Parotid gland (tissue), 1 donor: ENCODE measurements around a stretch of chr4.

DNA sequence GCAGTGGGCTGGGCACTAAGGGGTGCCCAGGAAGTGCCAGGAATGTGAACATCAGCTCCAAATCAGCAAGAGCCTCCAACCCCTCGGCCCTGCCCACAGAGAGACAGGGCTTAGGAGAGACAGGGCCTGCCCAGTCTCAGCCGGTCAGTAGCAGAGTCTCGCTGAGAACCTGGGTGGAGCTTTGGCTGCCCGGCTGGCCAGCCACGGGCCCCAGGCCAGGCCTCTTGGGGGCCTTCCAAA, 4.2 kb upstream of the MXD4 start:
- PRO-cap = no peak

- PRO-cap = no peak
Measured at GRCh38 chr4:2296431-2297338, 34.8 kb upstream of the MXD4 start.

DNA sequence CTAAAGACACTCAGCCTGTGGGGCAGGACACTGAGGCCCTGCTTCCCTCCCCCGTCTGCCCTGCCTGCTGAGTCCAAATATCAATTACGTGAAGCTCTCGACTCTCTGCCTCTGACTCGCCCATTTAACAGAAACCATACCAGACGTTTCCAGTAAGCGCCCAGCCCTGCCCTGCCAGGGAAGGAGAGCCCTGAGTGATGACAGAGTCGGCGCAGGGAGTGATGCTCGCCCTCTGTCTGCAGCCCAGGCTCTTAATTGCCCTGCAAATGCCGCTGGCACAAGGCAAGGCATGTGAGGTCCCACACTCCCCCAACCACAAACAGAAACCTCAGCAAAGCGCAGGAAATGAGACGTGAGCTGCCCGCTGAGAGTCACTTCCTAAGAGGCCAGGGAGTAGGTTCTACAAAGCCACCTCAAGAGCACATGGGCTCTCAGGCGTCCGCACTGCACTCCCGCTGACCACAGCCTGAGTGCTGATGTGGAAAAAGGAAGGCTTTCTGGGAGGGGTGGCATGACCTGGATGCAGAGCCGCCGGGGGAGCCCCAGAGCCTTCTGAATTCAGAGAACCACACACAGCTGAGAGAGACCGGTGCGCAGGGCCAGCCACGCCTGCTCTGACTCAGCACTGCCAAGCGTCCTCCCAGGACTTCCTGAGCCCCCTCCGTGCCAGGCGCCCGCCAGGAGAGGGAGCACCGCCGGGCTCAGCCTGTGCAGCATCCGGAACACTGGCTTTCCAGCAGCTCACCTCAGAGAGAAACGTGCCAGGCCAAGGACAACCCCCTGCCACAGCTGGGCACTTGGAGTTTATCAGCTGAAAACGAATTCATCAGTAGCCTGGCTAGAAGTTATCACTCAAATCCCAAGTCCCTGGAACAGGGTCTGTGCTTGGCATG, 5.3 kb downstream of the ZFYVE28 start:
- PRO-cap = bidirectional peak, plus-strand start at position 749 of the sequence, minus-strand start at position 468 of the sequence

GRCh38 chr4:2741922-2742702, 14.0 kb downstream of the TNIP2 start:
- PRO-cap = no peak

DNA sequence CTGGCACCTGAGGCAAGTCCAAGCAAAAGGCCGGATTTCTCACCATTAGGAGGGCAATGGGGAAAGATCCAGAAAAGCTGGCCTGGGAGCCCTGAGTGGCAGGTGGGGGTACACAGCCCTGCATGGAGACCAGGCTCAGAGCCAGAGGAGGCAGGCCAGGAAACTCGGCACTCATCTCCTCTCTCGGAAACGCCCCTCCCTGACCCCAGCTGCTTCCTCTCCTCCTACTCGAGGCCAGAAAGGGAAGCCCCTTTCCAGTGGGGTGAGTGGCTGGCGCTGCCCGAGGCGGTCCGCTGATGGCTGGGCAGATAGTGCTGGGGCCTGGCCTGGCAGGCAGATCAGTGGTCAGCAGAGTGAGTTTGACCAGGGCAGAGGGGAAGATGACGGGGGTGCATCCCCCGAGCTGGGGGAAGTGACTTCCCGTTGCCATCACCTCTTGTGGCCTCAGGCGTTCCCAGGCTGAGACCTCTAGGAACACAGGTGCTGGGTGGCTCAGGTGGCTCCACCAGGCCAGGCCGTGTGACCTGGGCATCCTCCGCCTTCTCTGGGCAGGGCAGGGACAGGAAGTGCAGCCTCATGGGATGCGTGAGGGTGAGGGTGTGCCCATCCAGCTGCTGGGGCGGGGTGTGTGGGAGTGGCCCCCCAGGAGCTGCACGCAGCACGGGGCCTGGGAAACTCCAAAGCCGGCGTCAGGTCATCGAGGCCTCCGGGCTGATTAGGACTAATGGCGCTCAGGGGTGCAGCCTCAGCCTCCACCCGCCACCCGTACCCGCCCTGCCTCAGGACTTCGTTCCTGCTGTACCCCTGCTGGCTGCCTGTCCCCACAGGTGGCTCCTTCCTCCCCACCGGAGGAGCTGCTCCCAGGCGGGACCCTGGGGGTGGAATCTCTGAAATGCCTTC, 5.7 kb downstream of the SH3BP2 start:
- PRO-cap = no peak

- PRO-cap = no peak
Measured at GRCh38 chr4:2809535-2809982, 16.7 kb downstream of the SH3BP2 start.

DNA sequence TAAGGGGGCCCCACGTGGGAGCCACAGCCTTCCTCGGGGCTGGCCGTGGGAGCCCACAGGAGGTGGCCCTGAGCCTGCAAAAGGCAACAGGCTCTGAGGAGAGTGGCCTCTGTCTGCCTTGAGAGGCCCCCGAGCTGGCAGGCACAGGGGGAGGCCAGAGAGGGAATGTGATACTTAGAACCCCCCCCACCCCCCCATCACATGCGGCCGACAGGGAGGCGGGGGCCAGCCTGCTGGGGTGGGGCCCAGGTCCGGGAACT, 19.6 kb downstream of the SH3BP2 start:
- PRO-cap = no peak

DNA sequence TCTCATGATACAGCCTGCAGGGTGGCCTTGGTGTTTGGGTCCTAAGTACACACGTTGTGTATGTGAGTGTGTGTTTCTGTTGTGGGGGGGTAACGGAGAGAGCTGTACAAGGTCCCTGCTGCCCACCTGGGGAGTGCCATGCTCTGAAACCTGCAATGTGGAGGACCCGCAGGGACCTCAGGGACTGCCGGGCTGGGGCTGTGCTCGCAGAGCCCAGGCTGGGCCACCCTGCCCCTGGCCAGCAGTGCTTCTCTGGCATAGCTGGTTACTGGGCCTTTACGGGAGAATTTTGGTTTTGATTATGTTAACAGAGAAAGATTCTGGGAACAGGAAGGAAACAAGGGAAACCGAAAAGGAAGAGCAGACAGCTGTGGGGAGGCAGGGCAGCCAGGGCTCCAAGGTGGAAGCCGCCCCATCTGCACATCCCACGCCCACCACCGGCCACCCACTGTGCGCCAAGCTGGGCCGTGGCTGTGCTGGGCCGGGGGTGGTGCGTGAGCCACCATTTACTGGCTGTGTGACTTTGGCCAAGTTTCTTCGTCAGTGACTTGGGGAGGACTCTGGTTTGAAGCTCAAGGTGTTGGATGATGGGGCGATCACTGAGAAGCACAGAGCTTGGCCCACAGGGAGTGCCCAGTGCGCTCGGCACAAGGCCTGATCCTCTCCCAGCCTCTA, 20.1 kb downstream of the SH3BP2 start:
- PRO-cap = no peak

- PRO-cap = no peak
Measured at GRCh38 chr4:2898921-2900265, 35.2 kb downstream of the MFSD10 start.

- PRO-cap = no peak
Measured at GRCh38 chr4:2922636-2923038, 12.0 kb downstream of the MFSD10 start.

- PRO-cap = no peak
Measured at GRCh38 chr4:2924676-2925300, 9.8 kb downstream of the MFSD10 start.

GRCh38 chr4:2932720-2933246, 1.8 kb downstream of the MFSD10 start:
- PRO-cap = no peak

GRCh38 chr4:2951084-2951423, 12.2 kb downstream of the NOP14 start:
- PRO-cap = no peak

GRCh38 chr4:3207409-3208178, 41.4 kb upstream of the MSANTD1 start:
- PRO-cap = no peak

DNA sequence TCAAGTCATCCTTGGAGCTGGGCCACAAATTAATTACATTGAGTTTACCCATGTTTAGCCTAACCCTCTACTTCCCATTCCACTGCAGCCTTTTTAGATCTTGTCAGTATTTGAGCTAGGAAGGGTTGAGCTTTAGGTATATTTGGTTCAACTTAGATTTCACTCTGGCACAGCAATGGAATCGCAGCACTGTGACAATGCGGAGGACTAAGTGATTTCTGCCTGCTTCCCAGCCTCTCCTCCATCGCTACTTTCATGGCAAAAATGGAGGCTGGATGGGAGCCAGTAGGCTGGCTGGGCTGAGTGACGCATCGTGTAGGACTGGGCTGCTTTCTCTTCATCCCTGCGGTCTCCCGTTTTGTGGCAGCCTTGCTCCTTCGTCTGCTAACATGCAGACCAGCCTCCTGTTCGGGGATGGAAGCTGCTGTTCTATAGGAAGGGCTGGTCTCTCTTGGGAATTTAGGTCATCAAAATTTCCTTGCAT, 15.9 kb upstream of the RGS12 start:
- PRO-cap = no peak

GRCh38 chr4:3320184-3321330, 27.7 kb downstream of the RGS12 start:
- PRO-cap = no peak

GRCh38 chr4:3402851-3403515, 38.8 kb upstream of the HGFAC start:
- PRO-cap = no peak

DNA sequence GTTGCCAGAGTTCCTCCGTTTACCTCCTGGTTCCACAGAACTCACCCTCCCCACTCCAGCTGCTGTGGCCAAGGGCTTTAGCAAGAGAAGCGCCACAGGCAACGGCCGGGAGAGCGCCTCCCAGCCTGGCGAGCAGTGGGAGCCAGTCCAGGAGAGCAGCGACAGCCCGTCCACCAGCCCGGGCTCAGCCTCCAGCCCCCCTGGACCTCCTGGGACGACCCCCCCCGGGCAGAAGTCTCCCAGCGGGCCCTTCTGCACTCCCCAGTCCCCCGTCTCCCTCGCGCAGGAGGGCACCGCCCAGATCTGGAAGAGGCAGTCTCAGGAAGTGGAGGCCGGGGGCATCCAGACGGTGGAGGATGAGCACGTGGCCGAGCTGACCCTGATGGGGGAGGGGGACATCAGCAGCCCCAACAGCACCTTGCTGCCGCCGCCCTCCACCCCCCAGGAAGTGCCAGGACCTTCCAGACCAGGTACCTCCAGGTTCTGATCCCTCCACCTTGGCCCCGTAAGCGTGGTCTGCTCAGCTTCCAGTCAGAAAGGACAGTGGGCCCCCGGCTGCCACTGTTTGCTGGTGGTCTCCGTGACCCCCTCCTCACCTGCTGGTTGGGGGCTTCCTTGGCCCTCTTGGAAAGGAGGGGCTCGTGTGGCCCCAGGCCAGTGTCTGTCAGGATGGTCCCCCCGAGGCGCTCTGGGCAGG, 11.1 kb upstream of the HGFAC start:
- PRO-cap = no peak

DNA sequence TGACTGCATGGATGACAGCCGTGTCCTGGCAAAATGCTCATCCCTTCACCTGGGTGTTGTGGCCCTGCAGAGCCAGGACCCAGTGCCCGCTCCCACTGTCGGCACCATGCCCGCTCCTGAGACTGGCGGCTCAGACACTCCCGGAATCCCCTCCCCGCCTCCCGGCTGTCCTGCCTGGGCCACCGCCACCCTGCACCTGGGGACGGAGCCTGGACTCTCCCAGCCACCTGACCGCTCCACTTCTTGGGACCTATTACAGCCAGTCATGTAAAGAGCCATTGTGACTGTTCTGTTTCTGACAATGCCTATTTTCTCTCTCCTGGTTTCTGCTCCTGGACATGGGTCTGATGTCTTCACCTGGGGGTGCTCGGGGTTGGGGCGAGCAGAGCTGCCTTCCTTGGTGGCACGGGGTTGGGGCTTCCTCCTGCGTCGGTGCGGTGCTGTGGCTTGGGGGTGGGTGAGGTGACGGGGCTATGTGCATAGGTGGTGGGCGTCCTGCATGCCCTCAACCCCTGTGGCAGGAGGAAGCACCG, 31.0 kb downstream of the LRPAP1 start:
- PRO-cap = no peak

- PRO-cap = no peak
Measured at GRCh38 chr4:3954331-3955128, 188.3 kb downstream of the ADRA2C start.